Pericardium (tissue), 1 donor: ENCODE results near the genes AAAS and SP7.

- RRBS = no CpG with 5 or more reads among the region's 2 CpGs
Measured at GRCh38 chr12:52946832-52947386, 2.0 kb upstream of the KRT18 start.

DNA sequence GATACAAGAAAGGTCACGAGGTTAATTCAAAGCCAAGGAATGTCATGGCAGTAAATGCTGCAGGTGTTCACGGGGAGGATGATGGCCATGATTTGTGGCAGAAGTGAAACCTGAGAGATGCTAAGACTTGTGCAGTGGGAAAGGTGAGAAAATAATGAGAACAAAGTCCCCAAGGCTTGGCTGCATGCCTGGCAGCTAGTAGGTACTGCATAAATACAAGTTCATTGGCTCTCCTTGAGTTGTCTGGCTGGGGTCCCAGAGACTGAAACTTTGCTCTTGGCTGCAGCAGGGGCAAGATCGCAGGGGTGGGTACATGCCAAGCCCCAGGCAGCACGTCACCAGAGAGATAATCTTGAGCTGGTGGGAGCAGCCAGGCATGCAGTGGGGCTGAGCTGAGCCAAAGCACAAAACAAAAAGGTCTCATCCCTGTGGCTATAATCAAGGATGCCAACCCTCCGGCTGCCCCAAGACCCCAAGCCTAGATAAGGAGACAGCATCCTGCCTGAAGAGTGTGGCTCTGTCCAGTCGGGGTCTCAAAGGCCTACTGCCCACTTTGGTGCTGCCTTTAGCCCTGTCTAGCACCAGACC, 21.3 kb downstream of the KRT18 start:
- RRBS = no CpG with 5 or more reads among the region's 6 CpGs

DNA sequence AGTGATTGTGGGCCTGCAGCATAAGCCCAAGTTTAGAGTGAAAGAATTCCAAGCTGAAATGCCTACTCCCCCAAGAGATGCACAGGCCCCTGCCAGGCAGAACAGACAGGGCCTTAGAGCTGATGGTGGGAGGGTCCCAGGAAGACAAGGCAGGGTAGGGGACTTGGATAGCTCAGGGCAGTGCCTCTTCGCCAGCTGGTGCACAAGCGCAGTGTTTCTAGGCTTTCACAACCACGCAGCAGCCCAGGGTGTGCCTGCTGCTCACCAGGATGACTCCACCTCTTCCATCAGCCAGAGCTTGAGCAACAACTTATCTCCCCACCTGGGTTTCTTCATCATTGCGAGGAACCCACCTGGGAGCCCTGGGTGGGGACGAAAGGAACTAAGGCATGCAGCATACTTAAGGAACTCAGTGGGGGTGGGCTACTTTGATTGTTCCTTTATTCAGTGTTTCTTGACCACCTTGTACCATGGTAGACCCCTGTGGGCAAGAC, 22.7 kb downstream of the KRT18 start:
- RRBS = no CpG with 5 or more reads among the region's 5 CpGs

GRCh38 chr12:53044981-53045965, 4.6 kb upstream of the TNS2 start:
- RRBS = no CpG with 5 or more reads among the region's 7 CpGs

DNA sequence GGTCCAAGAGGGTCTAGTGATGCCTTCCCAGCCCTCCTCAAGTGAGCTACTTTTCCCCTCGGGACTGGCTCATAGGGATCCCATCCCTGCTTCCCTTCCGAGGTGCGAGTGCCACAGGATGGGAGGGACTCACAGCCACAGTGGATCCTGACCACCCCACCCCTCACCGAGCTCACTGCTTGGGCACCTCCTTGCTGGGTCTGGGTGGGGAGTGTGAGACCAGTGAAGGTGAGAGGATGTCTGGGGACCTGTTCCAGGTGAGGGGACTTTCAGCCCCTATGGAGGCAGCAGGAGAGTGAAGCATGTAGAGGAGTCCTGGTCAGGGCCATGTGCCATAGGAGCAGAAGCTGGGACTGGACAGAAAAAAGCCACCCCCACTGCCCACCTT, 1.8 kb upstream of the TNS2 start:
- RRBS = no CpG with 5 or more reads among the region's 4 CpGs

- RRBS = 50% methylated on average over 7 of the region's 28 CpGs
Measured at GRCh38 chr12:53060406-53061207, 10.7 kb downstream of the TNS2 start.

DNA sequence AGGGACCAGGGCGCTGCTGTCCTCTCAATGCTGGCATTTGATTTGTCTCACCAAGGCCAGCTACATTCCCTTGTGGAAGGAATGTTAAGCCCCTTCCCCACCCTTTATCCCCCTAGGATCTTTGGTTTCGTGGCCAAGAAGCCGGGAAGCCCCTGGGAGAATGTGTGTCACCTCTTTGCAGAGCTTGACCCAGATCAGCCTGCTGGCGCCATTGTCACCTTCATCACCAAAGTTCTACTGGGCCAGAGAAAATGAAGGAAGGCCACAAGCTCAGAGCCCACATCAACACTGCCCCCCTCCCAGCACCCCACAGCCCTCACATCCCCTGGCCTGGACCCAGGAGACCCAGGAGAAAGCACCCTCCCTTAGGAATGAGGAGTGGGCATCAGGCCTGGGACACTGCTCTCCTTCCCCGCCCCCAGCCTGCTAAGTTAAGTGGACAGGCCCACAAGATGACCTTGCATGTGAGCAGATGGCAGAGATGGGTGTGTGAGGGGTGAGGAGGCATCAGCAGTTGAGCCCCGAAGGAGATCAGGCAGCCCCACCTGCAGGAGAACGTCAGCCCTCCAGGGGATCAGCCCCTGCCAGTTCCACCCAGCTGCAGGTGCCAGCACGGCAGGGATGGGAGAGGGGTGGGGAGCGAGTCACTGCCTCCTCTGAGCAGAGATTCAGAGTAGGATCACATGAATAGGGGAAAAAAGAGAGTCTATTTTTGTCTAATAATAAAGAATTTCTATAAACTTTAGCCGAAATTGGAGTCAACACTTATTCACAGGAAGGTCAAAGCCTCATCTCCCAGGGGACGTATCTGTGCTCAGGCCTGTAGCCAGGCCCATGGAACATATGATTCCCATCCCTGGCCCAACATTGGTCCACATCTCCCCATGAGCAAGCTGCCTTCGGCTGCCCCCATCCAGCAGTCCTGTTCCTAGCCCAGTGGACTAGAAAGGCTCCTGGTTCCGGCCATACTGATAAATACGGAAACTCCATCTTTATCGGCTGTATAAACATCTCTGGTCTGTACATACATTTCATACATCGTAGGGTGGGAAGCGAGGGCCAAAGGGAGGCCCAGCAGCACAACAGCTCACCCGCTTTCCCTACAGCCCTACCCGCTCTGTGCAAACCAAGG, 14.1 kb downstream of the TNS2 start:
- RRBS = no CpG with 5 or more reads among the region's 19 CpGs

GRCh38 chr12:53064760-53065611, 14.2 kb downstream of the SPRYD3 start:
- RRBS = no CpG with 5 or more reads among the region's 10 CpGs

- RRBS = no CpG with 5 or more reads among the region's 3 CpGs
Measured at GRCh38 chr12:53071702-53072151, 7.5 kb downstream of the SPRYD3 start.

GRCh38 chr12:53216311-53216850, 9.3 kb upstream of the ITGB7 start:
- RRBS = no CpG with 5 or more reads among the region's 7 CpGs

GRCh38 chr12:53220793-53221462, 11.1 kb downstream of the RARG start:
- RRBS = 1% methylated on average over 10 of the region's 60 CpGs

GRCh38 chr12:53229410-53229900, 2.6 kb downstream of the RARG start:
- RRBS = no CpG with 5 or more reads among the region's 3 CpGs

GRCh38 chr12:53241629-53241760, 205 bp upstream of the ENSG00000283536 start:
- RRBS = no CpG with 5 or more reads among the region's 1 CpG

- RRBS = no CpG with 5 or more reads among the region's 18 CpGs
Measured at GRCh38 chr12:53250972-53251915, 651 bp upstream of the MFSD5 start.

GRCh38 chr12:53287654-53288330, 7.5 kb upstream of the PFDN5 start:
- RRBS = 85% methylated on average over 1 of the region's 12 CpGs

DNA sequence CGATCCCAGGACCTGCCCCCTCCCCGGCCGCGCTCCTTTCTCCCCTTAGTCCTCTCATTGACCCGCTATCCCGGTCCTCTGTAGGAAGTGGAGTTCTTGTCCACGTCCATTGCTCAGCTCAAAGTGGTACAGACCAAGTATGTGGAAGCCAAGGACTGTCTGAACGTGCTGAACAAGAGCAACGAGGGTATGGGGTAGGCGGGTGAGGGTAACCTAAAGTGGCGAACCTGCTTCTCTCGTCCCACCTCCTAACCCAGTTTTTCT, 345 bp downstream of the PFDN5 start:
- RRBS = 1% methylated on average over 2 of the region's 12 CpGs

DNA sequence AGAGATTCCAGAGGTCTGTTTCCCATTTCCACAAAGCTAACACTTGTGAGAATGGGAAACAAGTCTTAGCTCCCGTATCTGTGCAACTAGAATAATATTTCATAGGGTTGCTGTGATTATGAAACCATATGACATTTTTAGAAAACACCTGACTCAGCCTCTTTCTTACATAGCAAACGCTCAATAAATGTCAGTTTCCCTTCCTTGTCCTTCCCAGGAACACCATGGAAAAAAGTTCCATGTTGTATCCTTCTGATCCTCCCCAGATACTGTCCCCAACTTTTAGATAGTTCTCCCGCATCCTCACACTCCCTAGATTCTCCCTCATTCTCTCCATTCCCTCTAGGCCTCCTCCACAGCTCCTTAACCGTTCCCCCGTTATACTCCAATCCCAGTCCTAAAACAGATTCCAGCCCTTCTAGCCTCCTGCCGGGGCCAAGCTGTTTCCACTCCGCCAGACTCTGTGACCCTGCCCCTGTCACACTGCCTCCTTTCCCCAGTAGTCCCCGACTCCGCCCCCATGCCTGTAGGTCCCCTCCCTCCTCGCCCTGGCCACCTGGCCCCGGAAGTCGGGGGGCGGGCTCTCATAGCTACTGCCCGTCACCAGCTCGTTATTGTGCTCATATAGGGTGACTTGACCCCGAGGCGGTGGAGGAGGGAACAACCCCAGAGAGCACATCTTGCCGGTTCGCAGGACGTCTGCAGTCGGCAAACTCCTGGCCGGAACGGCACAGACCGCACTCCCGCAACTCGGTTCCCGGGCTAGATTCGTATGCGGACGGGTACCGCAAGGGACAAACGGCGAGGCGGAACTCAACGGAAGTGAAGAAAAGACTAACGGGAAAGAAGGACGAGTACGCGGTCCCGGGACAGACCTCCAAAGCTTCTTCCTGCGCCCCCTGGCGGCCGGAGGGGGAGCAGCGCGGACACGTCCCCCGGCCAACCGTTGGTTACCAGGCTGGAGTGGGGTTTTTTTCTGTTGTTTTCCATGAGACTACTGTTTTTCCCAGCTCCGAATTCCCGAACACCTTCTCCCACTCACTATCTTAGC, at the start of gene AAAS:
Gene AAAS (minus strand): TSS at position 824 of the 1,051 bp plus-strand sequence.
- RRBS = 1% methylated on average over 21 of the region's 50 CpGs

DNA sequence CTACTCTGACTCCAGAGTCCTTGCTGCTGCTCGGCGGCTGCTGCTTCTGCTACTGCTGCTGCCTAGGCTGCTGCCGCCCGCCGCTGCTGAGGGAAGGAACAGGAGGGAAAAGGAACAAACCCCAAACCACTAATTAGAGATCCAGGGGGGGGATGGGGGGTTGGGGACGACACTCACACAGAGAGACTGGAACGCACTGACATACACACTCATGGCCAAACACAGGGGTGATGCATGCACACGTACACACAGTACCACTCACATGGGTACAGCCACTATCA, at the start of gene SP7:
Gene SP7 (minus strand): TSS at position 54 of the 281 bp plus-strand sequence.
- RRBS = no CpG with 5 or more reads among the region's 8 CpGs

- RRBS = no CpG with 5 or more reads among the region's 14 CpGs
Measured at GRCh38 chr12:53380944-53381340, 966 bp downstream of the SP1 start.

GRCh38 chr12:53411518-53412263, 12.0 kb upstream of the AMHR2 start:
- RRBS = no CpG with 5 or more reads among the region's 4 CpGs